CD14-positive monocyte (primary cell): ENCODE measurements around a stretch of chr3.

DNA sequence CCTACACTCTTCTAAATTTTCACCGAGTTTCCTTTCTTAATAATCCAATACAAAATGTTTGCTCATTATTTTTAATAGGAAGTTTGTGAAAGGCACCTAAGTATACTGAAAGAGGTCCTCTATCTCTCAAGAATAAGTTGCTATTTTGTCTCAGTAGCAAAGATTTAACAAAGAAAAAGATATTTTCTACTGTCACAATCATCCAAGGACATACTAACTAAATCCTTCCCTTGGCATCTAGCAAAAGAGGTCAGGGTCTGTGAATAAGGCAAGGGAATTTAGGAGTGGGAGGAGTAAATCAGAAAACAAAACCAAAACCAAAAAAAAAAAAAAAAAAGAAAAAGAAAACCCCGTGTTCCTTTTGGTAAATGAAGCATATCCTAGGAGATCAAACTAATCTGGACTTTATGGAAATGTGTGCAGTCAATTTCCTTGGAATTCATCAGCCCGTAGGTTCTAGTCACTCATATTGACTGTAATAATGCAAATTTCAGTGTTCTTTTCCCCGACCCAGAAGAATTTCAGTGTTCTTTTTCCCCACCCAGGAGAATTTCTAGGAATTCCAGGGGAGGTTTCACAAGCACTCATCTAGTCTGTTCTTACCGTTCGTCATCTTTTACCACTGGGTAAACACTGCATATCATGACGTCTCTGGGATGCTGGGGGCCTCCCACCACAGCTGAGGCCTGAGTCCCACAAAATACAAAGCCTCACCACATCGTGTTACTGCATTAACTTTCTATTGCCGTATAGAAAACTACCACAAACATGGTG lies 113.9 kb upstream of the CCDC54 start:
- CAGE, long polyA plus RNA: no peak

GRCh38 chr3:107367427-107367755 lies 9.8 kb upstream of the CCDC54 start:
- CAGE, long polyA plus RNA: no peak

GRCh38 chr3:107374691-107374972 lies 2.6 kb upstream of the CCDC54 start:
- CAGE, long polyA plus RNA: no peak

GRCh38 chr3:107697403-107698501 lies 175.0 kb downstream of the BBX start:
- CAGE, long polyA plus RNA: no peak

GRCh38 chr3:107772493-107773467 lies 250.0 kb downstream of the BBX start:
- CAGE, long polyA plus RNA: no peak

DNA sequence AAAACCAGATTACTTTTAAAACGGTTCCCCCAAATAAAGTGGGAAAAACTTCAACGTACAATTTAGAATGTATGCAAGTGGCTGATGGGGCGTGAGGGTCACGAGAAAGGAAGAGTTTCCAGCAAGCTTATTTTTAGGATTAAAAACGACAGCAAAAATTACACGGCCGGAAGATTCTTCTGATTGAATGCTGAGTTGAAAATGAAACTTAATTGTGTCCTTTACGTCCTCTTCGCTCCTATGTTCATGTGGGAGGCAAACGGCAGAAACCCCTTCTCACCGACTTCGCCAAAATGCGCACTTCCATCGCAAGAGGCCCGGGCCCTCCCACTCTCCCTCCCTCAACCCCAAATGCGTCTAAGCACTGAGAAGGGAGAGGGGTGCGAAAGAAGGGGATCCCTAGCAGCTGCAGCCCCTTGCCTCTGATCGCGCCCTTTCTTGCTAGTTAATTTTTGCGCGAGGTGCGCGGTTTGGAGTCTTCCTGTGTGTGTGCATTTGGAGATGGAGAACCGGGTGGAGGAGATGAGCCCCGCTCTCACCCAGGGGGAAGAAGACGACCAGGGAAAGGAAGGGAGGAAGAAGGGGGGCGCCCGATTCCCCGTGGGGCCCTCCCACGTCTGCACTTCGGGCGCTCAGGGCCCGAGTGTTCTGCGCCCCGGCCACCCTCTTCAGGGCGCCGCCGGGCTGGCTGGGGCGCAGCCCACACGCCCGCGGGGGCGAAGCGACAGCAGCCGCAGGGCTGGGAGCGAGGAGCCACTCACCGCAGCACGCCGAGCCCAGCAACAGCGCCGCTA lies 532 bp downstream of the CD47 start:
- CAGE, long polyA plus RNA: no peak

GRCh38 chr3:108124409-108125156 lies 33.8 kb upstream of the CD47 start:
- CAGE, long polyA plus RNA: no peak

DNA sequence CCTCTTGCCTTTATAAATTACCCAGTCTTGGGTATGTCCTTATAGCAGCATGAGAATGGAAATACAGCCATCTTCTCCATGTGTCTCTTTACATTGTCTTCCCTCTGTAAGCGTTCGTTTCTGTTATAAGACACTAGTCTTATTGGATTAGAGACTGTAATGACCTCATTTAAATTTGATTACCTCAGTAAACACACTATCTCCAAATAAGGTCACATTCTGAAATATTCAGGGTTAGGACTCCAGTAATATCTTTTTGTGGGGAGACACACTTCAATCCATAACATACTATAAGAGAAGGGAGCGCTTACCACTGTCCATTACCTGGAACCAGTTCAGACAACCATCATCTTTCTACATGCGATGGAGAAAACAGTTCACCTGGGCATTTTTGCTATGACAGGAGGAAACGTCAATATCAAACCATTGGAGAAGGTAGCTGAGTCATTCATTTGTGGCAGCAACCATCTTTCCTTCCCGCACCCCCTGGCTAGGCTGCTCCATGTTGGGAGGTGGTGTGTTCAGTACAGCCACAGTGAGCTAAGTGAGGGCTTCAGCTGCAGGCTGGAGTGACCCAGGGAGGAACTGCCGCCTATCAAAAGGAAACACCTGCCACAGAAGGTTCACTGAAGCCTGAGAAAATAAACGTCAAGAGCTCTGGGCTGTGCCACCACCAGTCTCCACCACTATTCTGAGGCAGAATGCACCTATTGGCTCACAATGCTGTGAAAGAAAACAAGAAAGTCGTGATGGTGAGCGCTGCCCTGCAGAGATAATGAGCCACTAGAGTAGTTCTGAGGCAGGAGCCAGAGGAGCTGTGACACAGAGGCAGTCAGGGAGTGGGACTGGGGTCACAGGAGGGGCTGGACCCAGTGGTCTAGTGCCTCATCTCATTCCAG lies 34.6 kb upstream of the CD47 start:
- CAGE, long polyA plus RNA: no peak

DNA sequence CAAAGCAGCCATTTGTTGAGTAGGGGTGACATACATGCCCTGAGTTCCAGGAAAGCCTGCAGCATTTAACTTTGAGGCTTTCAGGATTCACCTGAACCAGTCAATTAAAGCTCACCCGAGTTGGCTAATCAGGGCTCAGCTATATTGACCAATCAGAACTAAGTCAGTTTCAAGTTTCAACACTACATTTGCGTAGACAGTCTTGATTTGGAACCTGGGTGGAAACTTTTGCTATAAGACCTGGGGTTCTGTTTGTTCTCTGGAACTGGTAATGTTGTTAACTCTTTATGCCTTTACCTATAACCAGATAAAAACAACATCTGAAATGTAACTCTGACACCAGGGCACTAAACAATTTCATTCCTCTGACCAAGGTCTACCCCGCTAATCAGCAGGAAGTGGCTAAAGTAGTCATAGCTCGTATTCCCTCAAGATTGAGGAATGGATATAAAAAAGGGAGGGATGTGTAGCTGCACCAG lies 28.2 kb upstream of the IFT57 start:
- CAGE, long polyA plus RNA: no peak

GRCh38 chr3:108406846-108407364 lies 103.5 kb downstream of the MYH15 start:
- CAGE, long polyA plus RNA: no peak

GRCh38 chr3:108408746-108409568 lies 101.4 kb downstream of the MYH15 start:
- CAGE, long polyA plus RNA: no peak

GRCh38 chr3:109161417-109161704 lies 24.8 kb downstream of the C3orf85 start:
- CAGE, long polyA plus RNA: no peak

GRCh38 chr3:109339911-109340389 lies 2.6 kb upstream of the DPPA4 start:
- CAGE, long polyA plus RNA: no peak

DNA sequence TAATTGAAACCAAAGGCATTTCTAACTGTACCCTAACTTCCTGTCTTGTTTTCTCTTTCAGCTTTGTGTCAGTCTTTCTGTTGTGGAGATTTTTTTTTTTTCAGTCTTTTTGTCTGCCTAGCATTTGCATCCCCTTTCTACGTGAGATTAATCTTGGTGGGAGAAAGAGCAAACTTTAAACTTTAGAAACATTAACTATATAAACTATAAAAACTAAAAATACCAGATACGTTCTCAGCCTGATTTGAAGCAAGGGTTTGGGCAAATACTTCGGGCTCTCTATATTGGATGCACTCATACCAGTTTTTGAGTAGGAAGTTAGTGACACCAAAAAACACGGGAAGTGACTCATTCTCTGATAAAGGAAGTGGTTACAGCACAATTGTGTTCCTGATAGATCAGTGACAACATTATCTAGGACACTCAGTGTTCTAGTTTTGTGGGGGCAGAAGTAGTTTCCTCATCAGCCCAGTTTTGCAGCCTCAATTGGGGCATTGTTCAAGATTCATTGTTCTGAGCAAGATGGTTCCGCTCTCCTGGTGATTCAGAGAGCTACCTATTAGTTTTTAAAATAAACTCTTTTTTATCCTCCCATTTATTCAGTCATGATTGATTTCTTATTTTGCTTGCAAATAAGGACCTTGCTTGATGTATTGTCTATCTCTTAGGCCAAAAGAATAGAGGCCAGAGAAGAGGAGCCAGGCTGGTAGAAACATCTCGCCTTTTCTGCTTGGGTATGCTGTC lies 469.6 kb upstream of the DPPA4 start:
- CAGE, long polyA plus RNA: no peak

GRCh38 chr3:111667796-111668494 lies 6.5 kb upstream of the PLCXD2 start:
- CAGE, long polyA plus RNA: no peak

DNA sequence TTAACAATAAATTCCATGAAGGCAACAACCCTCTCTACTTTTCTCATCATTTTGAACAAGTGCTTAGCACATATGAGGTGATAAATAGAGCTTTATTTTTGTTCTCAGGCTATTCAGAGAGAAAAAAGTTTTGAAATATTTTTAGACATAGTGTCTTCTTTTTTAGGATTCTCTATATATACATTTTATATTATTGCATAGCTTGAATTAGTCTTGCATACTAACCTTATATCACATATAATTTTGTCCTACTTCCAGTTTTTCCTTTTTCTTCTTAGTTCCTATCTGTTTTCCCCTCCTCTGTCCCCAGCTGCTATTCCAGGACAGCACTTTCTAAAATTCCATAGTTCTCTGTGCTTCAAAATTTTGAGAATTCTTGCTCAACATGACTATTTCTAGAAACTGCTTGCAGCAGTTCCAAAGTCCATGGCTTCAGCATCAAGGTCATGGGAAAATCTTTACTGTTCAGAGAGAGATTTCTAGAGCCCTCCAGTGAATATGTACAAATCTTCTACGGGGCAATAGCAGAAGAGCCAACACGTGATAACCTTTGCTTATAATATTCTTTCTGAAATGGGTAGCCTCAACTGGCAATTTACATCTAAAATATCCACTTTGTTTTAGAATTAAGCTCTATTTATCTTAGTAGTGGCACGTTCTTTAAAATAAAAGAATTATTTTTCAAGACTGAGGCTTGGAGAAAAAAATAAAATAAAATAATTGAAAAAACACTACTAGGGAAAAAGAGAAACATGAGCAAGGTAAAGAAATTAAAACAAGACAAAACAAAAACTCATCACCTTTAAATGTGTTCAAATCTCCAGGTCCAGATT lies 76.1 kb upstream of the PHLDB2 start:
- CAGE, long polyA plus RNA: no peak

DNA sequence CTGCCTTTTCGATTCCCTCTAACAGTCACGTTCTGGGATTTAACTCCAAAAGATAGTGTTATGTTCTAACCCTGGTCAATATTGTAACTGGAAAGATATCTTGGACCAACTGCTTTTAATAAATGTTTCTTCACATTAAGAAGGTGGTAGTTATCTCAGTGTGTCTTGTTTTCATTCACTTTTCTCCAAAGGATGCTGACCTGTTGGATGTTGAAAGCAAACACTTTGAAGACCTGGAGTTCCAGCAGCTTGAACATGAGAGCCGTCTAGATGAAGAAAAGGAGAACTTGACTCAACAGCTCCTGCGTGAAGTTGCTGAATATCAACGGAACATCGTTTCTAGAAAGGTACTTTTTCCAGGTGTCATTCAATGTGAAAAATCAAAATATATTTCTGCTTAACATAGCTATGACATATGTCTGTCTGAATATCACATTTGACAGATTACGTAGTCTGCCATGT lies 39.5 kb upstream of the ABHD10 start:
- CAGE, long polyA plus RNA: no peak

GRCh38 chr3:112333937-112334476 lies 1.1 kb downstream of the CD200 start:
- CAGE, long polyA plus RNA: no peak

DNA sequence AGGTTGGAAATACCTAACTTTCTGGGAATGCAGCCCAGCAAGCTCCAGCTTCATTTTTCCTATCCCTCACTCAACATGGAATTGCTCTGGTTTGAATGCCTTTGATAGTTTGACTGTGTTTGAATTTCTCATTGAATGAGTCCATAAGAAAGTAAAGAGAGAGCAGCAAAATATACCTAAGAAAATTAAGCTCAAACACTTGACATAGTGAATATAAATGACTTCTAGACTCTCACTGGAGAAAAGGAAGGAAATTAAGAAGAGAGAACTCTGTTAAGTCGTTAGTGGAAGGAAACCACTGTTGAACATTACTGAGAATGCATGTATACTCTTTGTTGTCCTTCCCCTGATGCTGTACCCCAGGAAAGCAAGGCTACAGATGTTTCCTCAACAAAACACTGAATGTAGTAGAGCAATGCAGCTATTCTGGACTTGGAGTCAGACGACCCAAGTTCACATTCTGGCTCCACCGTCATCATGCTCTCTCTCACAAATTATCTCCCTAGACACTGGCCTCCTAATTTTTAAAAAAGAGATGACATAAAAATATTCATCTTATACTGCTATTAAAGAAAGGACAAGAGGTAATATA lies 62.4 kb downstream of the CD200 start:
- CAGE, long polyA plus RNA: no peak

GRCh38 chr3:112421333-112422044 lies 77.8 kb downstream of the BTLA start:
- CAGE, long polyA plus RNA: no peak